Osteoblast (primary cell): ENCODE results near the gene ZNF217.

DNA sequence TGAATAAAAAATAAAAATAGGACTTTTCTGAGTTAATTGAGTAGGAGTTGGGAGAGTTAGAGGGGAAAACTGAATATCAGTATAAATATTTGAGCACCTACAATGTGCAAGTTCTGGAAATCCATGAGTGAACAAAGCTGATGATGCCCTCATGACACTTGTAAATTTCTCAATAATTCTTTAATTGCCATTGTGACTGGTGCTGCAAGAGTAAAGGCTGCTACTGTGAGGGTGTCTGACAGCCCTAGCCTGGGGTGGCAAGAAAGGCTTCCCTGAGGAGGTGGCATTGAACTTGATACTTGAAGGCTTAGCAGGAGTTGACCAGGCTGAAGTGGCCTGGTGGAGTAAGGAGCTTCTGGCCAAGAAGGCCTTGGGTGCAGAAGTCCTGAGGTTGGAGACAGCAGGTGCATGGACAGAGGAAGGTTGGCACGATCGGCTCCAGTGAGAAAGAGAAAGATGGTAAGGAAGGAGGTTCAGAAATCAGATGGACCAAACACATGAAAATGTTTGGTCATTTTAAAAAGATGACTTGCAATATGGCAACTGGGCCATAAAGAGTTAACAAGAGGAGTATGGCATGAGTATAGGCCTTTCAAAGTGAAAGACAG, 34.8 kb downstream of the TSHZ2 start:
- CAGE, long polyA plus RNA = no peak
- RRBS = no CpG with 5 or more reads among the region's 2 CpGs

- CAGE, long polyA plus RNA = no peak
- RRBS = no CpG with 5 or more reads among the region's 3 CpGs
These were observed 275.4 kb downstream of the ZNF217 start for GRCh38 chr20:53318195-53318706.

GRCh38 chr20:53503985-53504461, 89.6 kb downstream of the ZNF217 start:
- CAGE, long polyA plus RNA = no peak
- RRBS = no CpG with 5 or more reads among the region's 26 CpGs

DNA sequence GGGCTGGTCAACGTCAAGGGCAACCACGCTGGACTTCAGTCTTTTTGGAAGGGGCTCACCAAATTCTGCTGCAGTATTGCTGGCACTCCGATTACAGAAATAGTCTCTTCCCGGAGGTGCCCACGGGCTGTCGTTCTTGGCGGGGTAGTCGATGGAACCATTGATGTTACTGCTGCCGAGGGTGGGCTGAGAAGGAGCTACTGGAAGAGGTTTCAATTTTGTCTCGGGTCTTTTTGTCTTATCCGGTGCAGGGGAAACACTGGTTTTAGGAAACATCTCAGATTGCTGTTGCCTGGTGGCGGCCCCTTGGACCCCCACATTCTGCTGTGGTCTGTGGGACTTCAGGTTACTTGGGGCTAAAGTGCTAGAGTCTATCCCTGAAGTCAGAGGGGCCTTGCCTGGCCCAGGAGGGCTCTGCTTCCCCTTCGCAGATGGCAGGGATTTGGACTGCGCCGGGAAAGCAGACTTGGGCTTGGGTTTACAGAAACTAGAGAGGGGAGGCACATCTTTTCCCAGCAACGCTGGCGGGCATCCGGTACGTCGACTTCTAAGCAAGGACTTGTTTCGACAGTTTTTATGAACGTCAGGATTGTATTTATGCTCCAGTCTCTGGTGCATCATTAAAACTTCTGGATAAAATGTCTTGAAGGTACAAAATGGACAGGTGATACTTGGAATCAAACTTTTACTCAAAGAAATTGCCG, 17.5 kb downstream of the ZNF217 start:
- CAGE, long polyA plus RNA = no peak
- RRBS = 84% methylated on average over 13 of the region's 23 CpGs

DNA sequence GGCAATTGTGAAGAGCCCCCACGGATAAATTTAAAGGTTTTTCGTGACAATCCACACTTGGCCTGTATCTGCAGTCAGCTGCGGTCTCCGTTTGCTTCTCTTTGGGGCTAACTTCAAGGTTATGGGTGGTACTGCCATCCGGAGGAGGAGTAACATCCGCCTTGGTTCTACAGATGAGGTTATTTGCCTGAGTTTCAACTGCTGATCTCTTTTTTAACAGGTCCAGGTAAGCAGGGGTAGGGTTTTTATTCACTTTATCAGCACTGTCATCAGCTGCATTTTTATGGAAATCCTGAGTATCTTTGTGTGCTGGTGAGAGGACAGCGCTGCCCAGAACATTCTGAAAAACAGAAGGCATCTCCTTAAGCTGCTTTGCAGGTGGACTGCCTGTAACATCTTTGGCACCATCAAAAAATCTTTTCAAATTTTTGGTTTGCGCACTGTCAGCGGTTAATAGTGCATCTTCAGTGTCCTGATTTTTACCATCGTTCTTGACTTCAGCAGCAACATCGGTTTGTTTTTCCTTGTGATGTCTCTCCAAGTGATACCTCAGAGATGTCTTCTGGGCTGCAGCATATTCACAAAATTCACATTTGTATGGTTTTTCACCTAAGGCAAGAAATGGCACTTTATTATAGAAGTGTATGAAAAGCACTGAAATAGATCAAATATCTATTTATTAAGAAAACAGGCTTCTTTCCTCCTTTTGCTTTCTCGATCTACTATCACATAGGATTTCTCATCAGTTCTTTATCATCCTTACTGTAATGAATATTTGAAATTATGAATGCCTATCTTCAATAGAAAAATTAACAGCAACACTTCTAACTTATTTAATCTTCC, 16.7 kb downstream of the ZNF217 start:
- CAGE, long polyA plus RNA = no peak
- RRBS = 100% methylated on average over 1 of the region's 12 CpGs

- CAGE, long polyA plus RNA = no peak
- RRBS = no CpG with 5 or more reads among the region's 4 CpGs
These were observed 13.1 kb downstream of the ZNF217 start for GRCh38 chr20:53580461-53581081.

- CAGE, long polyA plus RNA = no peak
- RRBS = 0% methylated on average over 5 of the region's 68 CpGs
These were observed 854 bp downstream of the ZNF217 start for GRCh38 chr20:53592530-53593439.

- CAGE, long polyA plus RNA = no peak
- RRBS = 1% methylated on average over 6 of the region's 91 CpGs
These were observed at the start of gene ZNF217 for GRCh38 chr20:53593692-53594419. Gene ZNF217 (minus strand): TSS chr20:53593839.

GRCh38 chr20:53652043-53653028, 58.7 kb upstream of the ZNF217 start:
- CAGE, long polyA plus RNA = no peak
- RRBS = no CpG with 5 or more reads among the region's 9 CpGs

DNA sequence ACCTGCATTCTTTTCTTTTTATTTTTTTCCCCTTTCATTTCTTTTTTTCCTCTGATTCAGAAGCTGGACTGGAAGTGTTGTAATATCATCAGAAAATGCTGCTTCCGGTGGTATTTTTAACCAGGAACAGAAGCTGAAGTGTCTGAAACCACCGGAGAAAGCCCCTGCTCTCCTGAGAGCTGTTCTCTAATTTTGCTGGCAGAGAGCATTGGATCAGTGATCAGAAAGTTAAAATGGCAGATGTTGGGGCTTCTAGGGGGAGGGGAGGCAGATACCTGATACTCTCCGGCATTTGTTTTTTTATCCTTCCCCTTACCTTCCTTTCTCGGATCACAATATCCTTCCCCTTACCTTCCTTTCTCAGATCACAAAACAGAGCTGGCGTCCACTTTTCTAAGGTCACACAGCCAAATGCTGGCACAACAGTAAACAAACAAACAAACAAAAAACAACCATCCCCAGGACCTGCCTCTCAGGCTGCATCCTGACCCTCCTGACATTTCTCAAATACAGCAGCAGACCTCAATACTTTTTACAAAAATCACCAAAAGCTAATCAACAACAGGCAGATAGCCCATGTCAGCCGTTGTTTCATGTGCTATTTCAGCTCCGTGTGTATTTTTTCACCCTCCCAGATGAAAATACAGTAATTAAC, 143.3 kb upstream of the ZNF217 start:
- CAGE, long polyA plus RNA = no peak
- RRBS = 11% methylated on average over 1 of the region's 7 CpGs

- CAGE, long polyA plus RNA = no peak
- RRBS = 91% methylated on average over 8 of the region's 18 CpGs
These were observed 163.9 kb upstream of the ZNF217 start for GRCh38 chr20:53757457-53757925.

GRCh38 chr20:53827730-53828589, 234.3 kb upstream of the ZNF217 start:
- CAGE, long polyA plus RNA = no peak
- RRBS = no CpG with 5 or more reads among the region's 7 CpGs

- CAGE, long polyA plus RNA = no peak
- RRBS = no CpG with 5 or more reads among the region's 3 CpGs
These were observed 233.1 kb downstream of the BCAS1 start for GRCh38 chr20:53837285-53837786.

DNA sequence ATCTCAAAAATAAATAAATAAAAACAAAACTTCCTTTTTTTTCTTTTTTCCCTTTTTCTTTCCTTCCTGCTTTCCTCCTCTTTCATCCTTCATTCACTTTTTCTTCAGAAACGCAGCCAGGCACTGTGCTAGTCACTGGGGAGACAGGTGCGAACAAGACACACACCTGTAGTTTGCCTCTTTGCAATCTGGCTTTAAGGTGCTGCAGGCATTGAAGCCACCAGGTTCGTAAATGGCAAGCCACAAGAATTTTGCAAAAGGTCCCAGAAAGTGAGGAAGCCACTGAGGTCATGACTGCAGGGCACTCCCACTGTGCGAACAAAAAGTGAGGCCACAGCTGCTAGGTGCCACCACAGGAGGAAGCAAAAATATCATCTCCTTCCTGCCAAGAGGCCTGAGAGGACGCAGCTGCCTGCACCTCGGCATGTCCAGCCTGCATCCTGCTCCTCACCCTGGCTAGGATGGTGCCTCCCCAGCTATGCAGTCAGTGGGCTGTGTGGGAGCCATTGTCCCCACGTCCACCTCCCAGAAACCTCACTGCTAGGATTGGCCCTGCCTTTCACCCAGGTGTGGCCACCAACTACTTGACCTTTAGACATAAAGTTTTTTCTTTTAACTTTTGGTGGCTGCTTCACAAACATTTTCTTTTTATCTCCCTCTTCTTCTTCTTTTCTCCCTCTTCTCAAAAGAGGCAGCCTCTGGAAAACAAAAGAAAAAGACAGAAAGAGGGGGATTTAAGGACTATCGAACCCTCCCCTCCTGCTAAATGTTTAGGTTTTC, 230.8 kb downstream of the BCAS1 start:
- CAGE, long polyA plus RNA = no peak
- RRBS = no CpG with 5 or more reads among the region's 8 CpGs

- CAGE, long polyA plus RNA = no peak
- RRBS = 56% methylated on average over 1 of the region's 7 CpGs
These were observed 206.5 kb downstream of the BCAS1 start for GRCh38 chr20:53863808-53864350.

- CAGE, long polyA plus RNA = no peak
- RRBS = no CpG with 5 or more reads among the region's 3 CpGs
These were observed 200.0 kb downstream of the BCAS1 start for GRCh38 chr20:53870150-53870957.

DNA sequence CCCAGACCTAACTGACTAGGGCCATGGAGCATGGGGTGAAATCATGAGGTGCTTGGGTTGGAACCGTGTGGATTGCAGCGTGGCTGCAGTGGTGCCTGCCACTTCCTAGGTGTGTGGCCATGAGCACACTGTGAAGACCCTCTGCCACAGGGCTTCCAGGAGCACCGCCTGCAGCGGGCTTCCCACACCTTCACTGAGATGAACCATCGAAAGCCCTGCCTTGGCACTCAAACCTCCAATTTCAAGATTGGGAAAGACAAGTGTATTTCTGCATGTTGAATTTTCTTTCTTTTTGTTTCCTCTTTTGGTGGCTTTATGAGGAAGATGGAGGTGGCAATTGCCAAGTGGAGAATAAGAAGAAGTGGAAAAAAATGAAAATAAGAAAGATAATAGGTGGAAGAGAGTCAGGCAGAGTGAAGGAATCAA, 160.1 kb downstream of the BCAS1 start:
- CAGE, long polyA plus RNA = no peak
- RRBS = no CpG with 5 or more reads among the region's 5 CpGs

DNA sequence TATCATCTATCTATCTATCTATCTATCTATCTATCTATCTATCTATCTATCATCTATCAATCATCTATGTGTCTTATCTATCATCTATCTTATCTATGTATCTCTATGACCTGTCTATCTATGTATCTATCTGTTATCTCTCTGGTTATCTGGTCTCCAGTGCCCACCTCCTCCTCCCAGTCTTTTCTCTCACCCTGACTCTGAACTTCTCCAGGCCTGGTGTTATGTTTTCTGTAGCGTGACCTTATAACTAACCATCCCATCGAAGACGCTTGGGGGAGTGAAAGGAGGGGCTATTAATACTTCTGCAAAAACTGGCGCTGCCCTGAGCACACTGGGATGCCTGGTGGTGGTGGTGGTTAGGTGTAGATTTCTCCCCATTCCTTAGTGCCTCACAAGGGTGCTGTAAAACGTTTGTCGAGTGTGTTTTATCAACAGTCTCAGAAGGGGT, 156.3 kb downstream of the BCAS1 start:
- CAGE, long polyA plus RNA = no peak
- RRBS = no CpG with 5 or more reads among the region's 6 CpGs

- CAGE, long polyA plus RNA = no peak
- RRBS = no CpG with 5 or more reads among the region's 2 CpGs
These were observed 135.1 kb downstream of the BCAS1 start for GRCh38 chr20:53935346-53935634.

- CAGE, long polyA plus RNA = no peak
- RRBS = 32% methylated on average over 1 of the region's 11 CpGs
These were observed 130.3 kb downstream of the BCAS1 start for GRCh38 chr20:53939869-53940648.